Mammary epithelial cell (primary cell): Measurements from ENCODE around the genes ZDHHC4 and ZNF316.

GRCh38 chr7:5528928-5529487 is 1.4 kb downstream of the ACTB start:
- CAGE, long polyA plus RNA = no peak
- RRBS = 4% methylated on average over 2 of the region's 24 CpGs

DNA sequence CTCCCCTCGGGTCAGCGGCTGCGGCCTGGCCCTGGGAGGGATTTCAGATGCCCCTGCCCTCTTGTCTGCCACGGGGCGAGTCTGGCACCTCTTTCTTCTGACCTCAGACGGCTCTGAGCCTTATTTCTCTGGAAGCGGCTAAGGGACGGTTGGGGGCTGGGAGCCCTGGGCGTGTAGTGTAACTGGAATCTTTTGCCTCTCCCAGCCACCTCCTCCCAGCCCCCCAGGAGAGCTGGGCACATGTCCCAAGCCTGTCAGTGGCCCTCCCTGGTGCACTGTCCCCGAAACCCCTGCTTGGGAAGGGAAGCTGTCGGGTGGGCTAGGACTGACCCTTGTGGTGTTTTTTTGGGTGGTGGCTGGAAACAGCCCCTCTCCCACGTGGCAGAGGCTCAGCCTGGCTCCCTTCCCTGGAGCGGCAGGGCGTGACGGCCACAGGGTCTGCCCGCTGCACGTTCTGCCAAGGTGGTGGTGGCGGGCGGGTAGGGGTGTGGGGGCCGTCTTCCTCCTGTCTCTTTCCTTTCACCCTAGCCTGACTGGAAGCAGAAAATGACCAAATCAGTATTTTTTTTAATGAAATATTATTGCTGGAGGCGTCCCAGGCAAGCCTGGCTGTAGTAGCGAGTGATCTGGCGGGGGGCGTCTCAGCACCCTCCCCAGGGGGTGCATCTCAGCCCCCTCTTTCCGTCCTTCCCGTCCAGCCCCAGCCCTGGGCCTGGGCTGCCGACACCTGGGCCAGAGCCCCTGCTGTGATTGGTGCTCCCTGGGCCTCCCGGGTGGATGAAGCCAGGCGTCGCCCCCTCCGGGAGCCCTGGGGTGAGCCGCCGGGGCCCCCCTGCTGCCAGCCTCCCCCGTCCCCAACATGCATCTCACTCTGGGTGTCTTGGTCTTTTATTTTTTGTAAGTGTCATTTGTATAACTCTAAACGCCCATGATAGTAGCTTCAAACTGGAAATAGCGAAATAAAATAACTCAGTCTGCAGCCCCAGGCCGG is 13.3 kb downstream of the FSCN1 start:
- CAGE, long polyA plus RNA = no peak
- RRBS = no CpG with 5 or more reads among the region's 37 CpGs

GRCh38 chr7:5695132-5696261 is 86.0 kb downstream of the RNF216 start:
- CAGE, long polyA plus RNA = no peak
- RRBS = 7% methylated on average over 8 of the region's 26 CpGs

DNA sequence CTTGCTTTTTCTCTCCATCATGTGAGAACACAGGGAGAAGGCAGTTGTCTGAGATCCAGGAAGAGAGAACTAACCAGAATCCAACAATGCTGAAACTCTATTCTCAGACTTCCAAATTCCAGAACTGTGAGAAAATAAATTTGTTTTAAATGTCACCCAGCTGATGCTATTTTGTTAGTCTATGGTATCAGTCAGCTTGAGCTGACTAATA is 15.0 kb downstream of the RNF216 start:
- CAGE, long polyA plus RNA = no peak

DNA sequence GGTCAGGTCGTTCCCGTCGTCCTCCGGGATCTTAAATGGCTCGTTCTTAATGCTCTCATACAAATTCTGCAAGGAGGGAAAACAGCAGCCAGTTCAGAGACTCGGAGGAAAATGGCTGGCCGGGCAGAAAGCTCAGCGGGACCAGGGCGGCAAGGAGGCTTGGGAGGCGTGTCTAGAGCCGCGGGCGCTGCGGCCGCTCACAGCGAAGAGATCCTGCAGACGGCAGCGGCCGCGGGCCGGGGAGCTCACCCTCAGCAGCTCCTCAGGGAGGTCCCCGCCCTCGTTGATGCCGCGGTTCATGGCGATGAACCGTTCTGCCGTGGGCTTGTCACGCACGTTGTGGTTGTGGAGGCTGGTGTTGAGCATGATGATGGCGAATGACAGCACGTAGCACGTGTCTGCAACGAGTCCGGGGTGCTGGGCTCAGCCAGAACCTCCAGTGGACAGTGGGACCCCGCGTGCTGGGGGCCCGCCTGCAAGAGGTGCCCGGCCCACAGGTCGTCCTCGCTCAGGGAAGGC is 65.9 kb downstream of the USP42 start:
- CAGE, long polyA plus RNA = no peak
- RRBS = 98% methylated on average over 12 of the region's 41 CpGs

DNA sequence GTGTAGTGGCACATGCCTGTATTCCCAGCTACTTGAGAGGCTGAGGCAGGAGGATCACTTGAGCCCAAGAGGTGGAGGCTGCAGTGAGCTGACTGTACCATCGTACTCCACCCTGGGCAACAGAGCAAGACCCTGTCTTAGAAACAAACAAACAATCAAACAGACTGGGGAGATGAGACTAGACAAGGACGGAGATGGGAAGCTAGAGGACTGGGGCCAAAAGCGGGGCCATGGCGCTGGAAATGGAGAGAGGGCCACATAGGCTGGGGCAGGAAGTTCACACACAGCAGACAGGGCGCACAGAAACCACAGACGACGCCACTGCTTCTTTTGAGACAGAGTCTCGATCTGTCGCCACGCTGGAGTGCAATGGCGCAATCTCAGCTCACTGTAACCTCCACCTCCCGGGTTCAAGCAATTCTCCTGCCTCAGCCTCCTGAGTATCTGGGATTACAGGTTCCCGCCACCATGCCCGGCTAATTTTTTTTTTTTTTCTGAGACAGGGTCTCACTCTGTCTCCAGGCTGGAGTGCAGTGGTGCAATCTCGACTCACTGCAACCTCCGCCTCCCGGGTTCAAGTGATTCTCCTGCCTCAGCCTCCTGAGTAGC is 24.5 kb downstream of the DAGLB start:
- CAGE, long polyA plus RNA = no peak
- RRBS = no CpG with 5 or more reads among the region's 17 CpGs

DNA sequence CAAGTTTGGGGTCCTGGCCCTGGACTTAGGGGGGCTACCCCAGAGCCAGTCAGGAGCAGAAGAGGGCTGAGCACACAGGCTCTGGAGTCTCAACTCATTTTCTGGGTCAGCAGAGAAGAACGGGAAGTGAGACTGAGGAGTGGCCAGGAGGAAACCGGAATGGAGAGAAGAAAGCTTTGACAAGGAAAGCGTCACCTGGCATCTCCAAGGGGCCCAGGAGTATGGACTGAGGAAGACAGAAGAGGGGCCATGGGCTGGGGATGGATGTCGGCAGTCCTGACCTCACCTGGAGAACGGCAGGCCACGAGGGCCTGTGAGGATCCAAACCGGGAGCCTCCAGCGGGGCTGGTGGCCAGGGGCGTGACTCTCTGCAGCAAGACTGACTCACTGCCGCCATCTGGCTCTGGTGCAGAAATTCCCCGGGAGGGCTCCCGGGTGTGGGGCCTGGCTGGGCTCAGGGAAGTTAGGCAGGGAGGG is 23.7 kb downstream of the DAGLB start:
- CAGE, long polyA plus RNA = no peak
- RRBS = 48% methylated on average over 5 of the region's 12 CpGs

- CAGE, long polyA plus RNA = no peak
- RRBS = no CpG with 5 or more reads among the region's 15 CpGs
These were observed 17.9 kb downstream of the KDELR2 start for GRCh38 chr7:6465832-6466652.

DNA sequence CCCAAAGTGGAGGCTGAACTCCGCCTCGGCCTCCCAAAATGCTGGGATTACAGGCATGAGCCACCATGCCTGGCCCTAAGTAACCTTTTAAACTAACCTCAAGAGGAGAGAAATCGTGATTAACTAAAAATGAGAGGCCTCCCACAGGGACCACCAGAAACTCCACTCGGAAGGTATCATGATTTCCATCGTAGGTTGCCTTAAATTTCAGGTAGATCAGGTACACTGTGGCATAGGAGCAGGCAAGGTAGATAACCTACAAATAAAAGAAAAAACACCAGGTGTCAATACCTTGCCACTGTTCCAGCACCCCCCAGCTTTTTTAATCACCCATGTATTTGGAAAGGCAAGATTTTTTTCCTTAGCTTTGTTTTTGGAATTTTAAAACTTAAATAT is 14.5 kb downstream of the KDELR2 start:
- CAGE, long polyA plus RNA = no peak
- RRBS = no CpG with 5 or more reads among the region's 5 CpGs

DNA sequence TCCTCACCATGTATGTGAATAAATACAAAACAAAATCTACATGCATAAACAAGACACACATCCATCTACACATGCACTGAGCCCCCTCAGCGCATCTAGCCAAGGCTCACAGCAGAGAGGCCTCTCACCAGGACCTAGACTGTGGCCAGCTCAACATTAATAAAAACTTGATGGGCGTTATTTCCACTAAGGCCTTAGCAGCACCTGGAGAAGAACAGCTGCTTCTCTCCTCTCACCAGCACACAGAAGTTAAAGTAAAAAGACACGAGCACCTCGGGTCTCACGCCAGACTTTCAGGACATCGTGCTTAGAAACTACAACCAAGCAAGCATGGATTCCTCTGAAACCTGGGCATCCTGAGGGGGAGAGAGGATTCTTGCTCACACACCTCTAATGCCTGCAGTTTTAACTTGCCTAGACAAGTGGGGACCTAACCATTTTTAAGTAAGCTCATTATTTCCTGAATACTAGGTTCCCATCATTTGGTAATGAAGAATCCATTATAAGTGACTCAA is 11.8 kb downstream of the KDELR2 start:
- CAGE, long polyA plus RNA = no peak
- RRBS = no CpG with 5 or more reads among the region's 6 CpGs

DNA sequence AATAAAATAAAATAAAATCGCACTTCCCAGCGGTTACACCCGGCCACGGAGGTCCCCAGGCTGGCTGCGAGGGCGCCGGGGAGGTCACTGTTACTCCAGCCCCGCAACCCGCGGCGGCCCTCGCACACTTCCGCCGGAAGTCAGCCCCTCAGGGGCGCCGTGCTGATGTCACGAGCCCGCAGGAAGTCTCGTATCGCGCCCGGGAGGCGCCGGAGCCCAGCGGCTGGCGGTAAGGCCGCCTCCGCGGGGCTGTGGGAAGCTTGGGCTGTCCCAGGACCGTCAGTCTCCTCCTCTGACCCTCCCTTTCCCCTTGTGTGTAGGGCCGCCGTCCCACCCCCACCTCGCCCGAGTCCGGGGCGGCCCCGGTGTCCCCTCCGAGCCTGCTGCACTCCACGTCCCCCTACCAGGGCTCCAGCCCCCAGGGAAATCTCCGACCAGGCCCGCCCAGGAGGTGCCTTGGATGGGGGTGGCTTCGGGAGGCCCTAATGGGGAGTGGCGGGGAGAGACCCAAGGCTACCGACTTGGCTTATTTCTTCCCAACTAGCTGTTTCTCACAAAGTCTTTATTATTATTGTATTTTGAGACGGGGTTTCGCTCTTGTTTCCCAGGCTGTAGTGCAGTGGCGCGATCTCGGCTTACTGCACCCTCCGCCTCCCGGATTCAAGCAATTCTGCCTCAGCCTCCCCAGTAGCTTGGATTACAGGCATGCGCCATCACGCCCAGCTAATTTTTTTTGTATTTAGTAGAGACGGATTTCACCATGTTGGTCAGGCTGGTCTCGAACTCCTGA is at the start of gene ZDHHC4:
TSS of gene ZDHHC4 (plus strand) at position 185 of the 790 bp plus-strand sequence.
- CAGE, long polyA plus RNA = no peak
- RRBS = 3% methylated on average over 20 of the region's 55 CpGs

- CAGE, long polyA plus RNA = no peak
- RRBS = 1% methylated on average over 24 of the region's 73 CpGs
These were observed at the start of gene ZNF316 for GRCh38 chr7:6636973-6637467. Gene ZNF316, plus strand, starts transcription at chr7:6637318.

DNA sequence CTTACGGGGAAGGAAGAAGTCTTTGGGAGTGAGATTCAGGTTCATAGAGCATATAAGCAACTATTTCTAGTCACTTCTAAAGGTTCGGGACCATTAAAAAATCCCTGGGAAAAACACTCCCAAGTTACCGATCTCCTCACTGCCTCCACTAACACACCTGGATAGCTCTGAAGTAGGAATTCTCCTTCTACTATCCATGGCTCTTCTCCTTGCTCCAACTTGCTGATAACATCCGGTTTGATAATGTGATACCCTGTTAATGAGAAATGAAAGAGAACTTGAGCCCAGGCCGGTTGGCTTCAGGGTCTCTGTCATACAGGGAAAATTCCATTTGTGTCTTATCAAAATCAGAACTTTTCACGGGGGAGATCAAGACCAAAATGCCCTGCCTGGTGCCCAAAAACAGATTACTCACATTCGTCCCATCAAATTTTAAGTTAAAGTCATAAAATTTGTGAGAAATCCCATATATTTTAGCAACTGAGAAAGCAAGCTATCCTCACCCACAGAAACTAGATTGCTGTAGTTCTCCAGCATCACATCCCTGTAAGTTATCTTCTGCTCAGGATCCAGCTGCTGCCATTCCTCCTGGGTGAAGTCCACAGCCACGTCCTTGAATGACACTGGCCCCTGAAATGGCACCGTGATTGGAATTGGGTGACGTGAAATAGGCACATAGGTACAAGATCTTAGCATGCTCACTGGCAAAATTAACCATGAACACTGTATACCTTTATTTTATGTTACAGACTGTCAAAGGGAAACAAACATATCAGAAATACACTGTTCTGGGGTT is 9.4 kb downstream of the ZNF12 start:
- CAGE, long polyA plus RNA = no peak
- RRBS = no CpG with 5 or more reads among the region's 10 CpGs

DNA sequence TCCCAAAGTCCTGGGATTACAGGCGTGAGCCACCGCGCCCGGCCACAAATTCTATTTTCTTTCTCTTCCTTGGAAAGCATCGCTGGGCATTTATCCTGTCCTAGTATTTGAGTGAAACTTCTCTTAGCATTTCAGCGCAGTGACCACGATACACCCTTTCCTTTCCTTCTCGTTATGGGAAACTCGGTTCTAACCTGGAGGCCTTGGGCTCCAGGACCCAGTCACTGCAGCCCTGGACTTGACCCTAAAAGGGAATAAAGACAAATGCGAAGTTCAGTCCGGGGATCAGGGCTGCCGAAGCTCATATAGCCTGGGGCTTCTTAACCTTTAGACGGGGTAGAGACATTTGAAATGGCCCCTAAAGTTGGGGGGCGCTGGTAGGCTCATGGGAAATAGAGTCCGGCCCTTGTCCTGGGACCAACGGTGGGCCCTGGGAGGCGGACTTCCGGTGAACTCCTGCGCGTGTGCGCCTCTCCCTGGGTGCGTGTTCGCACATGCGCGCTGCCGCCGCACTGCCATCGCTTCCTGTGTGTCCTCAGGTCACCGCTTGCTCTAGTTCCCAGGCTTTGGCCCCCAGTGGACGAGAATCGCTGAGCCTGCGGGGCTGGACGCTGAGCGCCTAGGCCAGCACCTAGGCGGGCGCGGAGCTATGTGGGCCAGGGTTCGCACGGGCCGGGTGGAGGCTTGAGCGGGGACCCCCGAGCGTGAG is 22.7 kb upstream of the ZNF12 start:
- CAGE, long polyA plus RNA = no peak
- RRBS = 2% methylated on average over 5 of the region's 43 CpGs

GRCh38 chr7:6855513-6856193 is 29.6 kb upstream of the CCZ1B start:
- CAGE, long polyA plus RNA = no peak
- RRBS = no CpG with 5 or more reads among the region's 56 CpGs

- CAGE, long polyA plus RNA = no peak
- RRBS = no CpG with 5 or more reads among the region's 7 CpGs
These were observed 82.0 kb upstream of the C1GALT1 start for GRCh38 chr7:7100395-7100769.

- CAGE, long polyA plus RNA = no peak
- RRBS = no CpG with 5 or more reads among the region's 9 CpGs
These were observed 139.3 kb downstream of the C1GALT1 start for GRCh38 chr7:7321479-7322162.

DNA sequence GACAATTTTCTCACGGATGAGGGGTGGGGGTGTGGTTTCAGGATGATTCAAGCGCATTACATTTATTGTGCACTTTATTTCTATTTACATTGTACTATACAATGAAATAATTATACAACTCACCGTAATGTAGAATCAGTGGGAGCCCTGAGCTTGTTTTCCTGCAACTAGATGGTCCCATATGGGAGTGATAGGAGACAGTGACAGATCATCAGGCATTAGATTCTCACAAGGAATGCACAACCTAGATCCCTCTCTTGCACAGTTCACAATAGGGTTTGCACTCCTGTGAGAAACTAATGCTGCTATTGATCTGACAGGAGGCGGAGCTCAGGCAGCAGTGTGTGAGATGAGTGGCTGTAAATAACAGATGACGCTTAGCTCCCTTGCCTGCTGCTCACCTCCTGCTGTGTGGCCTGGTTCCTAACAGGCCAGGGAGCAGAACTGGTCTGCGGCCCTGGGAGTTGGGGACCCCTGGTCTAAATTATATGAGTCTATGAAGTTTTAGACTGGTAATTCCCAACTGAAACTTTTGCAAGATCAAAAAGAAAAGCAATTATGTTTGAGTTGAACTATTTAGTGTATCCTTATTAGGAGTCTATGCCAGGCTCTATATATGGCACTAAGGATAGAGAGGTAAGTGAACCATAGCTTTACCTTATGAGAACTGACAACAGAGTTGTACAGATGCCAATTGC is 3.9 kb downstream of the MIOS start:
- CAGE, long polyA plus RNA = no peak
- RRBS = no CpG with 5 or more reads among the region's 6 CpGs

DNA sequence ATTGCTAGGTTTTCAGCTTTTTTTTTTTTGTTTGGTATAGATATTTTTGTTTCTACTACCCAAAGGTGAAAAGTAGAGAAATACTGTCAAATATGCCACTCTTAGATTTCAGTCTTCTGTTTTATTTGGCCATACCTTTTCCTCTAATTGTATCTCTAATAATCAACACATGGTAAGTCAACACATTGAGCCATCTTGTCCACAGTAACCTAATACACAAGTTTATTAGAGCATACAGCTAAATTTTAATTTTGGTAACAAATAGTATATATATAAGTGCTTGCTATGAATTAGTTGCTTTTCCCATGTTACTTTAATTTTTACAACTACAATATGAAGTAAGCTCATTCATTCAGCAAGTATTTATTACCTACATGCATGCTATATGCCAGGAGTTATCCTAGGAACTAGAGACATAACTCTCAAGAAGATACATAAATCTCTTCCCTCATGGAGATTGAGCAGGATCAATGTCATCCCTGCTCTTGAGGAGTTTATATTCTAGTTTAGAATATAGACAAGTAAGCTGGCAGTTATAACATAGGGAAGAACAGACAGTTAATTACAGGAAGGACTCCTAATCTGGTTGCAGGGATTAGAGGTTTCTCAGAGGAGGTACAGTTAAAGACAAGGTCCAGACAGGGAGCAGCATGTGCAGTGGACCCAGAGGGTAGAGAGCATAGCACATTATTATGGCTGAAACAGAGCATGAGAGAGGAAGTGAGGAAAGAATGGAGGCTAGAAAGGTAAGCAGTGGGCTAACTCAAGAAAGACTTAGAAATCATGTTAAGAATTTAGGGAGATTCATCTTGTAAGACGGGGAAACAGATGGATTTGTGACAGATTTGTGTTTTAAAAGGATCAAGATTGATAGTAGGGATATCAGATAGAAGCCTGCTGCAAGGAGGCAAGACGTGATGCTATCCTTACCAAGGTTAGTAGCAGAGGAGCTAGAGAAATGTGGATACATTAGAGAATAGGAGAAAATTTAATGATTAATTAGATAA is 9.5 kb downstream of the MIOS start:
- CAGE, long polyA plus RNA = no peak
- RRBS = no CpG with 5 or more reads among the region's 2 CpGs

GRCh38 chr7:7762103-7762987 is 43.9 kb upstream of the RPA3 start:
- CAGE, long polyA plus RNA = no peak
- RRBS = no CpG with 5 or more reads among the region's 12 CpGs